Foreskin keratinocyte (primary cell): ENCODE results near the genes WFDC2 and PLTP.

GRCh38 chr20:45325471-45326300, 17.6 kb upstream of the MATN4 start:
- RAMPAGE, total RNA = no peak

- RAMPAGE, total RNA = no peak
Measured at GRCh38 chr20:45326783-45327685, 18.9 kb upstream of the MATN4 start.

GRCh38 chr20:45361786-45362371, 1.1 kb upstream of the SYS1 start:
- RAMPAGE, total RNA = no peak

GRCh38 chr20:45406492-45407042, 1.5 kb upstream of the DBNDD2 start:
- RAMPAGE, total RNA = start-site peak on the plus strand at chr20:45406689-45406712, 24 and 30 reads in 2 replicates

DNA sequence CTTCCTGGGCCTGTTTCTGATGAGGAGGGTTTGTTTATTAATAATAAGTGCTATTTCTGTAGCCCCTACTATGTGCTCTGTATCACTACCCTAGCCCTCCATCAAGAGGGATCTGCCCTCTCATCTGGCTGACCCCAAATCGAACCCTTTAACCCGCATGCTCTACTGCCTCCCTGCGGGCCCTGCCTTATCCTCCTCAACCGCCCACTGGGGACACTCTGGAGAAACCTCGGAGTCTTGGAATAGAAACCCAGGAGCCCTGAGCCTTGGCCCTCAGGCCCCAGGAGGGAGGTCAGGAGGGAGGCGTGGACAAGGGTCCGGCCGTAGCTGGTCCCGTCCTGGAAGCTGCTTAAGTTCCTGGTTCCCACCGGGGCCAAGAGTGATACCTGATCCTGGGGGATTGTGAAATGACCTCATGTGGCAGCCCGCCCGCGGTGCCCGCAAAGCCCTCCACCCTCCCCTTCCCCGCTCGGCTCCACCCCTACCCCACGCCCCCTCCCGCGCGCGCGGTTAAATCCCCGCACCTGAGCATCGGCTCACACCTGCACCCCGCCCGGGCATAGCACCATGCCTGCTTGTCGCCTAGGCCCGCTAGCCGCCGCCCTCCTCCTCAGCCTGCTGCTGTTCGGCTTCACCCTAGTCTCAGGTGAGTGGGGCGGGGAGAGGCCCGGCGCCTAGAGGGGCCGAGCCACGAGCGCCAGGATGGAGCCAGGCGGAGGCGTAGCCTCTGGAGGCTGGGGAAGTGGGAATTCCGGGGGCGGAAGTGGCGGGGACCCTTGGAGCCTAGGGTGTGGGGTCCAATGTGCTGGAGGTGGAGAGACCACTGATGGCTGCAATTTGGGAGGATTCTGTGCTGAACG, at the start of gene WFDC2:
TSS of gene WFDC2 (plus strand) at position 539 of the 860 bp plus-strand sequence.
- RAMPAGE, total RNA = no peak

DNA sequence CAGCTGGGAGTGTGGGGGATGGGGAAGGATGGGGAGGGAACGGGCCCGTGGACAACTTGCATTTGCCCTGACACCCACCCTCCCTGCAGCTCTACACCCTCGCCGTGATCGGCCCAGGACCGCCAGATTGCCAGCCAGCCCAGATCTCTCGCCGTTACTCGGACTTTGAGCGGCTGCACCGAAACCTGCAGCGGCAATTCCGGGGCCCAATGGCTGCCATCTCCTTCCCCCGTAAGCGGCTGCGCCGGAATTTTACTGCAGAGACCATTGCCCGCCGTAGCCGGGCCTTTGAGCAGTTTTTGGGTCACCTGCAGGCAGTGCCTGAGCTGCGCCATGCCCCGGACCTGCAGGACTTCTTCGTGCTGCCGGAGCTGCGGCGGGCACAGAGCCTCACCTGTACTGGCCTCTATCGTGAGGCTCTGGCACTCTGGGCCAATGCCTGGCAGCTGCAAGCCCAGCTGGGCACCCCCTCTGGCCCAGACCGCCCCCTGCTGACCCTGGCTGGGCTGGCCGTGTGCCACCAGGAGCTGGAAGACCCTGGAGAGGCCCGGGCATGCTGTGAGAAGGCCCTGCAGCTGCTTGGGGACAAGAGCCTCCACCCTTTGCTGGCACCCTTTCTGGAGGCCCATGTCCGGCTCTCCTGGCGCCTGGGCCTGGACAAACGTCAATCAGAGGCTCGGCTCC, 7.1 kb downstream of the SNX21 start:
- RAMPAGE, total RNA = no peak

DNA sequence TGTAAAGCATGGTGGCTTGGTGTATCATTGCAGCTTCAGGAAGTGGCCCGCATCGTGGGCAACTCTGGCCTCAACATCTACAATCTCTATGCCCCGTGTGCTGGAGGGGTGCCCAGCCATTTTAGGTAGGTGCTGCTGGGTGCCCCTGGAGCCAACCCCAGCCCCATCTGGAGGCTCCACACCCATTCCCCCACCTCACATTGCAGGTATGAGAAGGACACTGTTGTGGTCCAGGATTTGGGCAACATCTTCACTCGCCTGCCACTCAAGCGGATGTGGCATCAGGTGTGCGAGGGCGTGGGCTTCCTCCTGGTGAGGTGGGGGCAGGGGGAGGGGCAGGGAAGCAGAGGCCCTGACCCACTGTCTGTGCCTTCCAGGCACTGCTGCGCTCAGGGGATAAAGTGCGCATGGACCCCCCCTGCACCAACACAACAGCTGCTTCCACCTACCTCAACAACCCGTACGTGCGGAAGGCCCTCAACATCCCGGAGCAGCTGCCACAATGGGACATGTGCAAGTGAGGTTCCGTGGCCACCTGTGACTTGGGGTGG, 3.6 kb downstream of the CTSA start:
- RAMPAGE, total RNA = no peak

GRCh38 chr20:45911529-45912468, at the start of gene PLTP:
Gene PLTP (minus strand): TSS chr20:45912155.
- RAMPAGE, total RNA = no peak

- RAMPAGE, total RNA = no peak
Measured at GRCh38 chr20:45952914-45953271, 18.4 kb downstream of the PCIF1 start.

GRCh38 chr20:45993313-45993908, 15.3 kb upstream of the MMP9 start:
- RAMPAGE, total RNA = no peak

GRCh38 chr20:46010337-46011440, 2.0 kb downstream of the MMP9 start:
- RAMPAGE, total RNA = no peak

DNA sequence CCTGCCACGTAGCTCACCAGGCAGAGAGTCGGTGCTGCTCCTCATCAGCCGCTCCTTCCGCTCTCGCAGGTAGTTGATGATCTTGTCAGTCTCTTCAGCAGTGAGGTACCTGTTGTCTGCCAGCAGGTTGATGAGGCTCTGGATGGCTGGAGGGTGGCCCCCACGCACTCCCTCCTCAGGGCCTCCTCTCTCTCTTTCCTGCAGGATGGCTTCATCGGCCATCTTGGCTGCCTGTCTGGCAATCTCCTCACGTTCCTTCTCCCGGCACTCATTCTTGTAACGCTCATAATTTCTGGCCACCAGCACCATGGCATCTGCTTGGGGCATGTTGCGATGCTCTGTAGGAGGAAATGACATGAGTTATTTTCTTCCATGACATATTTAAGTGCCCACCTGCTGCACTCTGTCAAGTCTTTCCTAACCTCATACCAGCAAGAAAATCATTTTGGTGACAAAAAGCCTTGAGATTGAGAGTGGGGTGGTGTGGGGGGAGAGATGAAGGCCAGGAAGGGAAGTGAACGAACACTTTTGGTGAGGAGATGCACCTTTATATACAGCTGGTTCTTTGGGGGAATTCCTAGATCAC, 26.3 kb downstream of the NCOA5 start:
- RAMPAGE, total RNA = no peak

- RAMPAGE, total RNA = no peak
Measured at GRCh38 chr20:46306666-46307545, 1.4 kb downstream of the CDH22 start.

DNA sequence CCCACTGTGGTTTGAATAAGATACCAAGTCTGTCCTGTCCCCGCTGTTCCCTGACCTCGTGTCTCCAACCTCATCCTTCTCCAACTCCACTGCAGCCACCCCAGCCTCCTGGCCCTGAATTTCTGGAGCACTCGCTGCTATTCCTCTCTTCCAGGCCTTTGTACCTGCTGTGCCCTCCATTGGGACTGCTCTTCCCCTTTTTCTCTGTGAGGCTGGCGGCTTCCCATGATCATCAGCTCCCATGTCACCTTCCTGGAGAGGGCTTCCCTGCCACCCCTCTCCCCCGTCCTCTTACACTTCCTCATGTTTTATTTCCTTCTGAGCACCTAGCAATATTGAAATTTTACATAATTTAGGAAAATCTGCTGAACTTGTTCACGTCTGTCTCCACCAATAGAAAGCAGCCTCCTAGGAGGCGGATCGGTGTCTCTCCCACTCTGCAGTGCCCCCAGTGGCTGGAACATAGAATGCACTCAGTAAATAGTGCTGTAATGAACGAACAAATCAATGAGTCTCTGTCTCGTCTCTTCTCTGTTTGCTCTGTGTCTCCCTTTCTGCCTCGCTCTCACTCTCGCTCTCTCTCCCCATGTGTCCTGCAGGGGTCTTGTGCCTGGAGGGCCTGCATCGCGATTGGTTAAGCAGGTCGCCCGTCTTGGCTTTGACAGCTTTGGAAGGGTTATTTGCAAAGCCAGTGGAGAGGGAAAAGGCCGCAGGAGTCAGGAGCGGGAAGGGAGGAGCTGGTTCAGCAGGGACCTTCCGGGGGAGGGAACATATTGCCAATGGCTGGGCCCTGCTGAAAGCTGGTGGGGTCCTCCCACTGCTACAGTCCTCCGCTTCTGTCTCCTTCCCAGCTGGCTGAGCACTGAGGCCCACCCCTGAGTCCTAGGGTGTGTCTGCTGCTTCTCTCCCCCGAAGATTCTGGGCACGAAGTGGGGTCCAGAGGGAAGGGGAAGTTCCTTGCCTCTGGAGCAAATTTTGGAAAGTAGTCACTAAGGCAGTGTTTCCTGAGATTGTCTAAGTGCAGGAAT, 12.1 kb upstream of the OCSTAMP start:
- RAMPAGE, total RNA = no peak

GRCh38 chr20:46687710-46688129, 1.5 kb downstream of the TP53RK start:
- RAMPAGE, total RNA = no peak

GRCh38 chr20:46714006-46715016, 4.9 kb downstream of the SLC2A10 start:
- RAMPAGE, total RNA = no peak

GRCh38 chr20:46823614-46823848, 71.1 kb upstream of the EYA2 start:
- RAMPAGE, total RNA = no peak

DNA sequence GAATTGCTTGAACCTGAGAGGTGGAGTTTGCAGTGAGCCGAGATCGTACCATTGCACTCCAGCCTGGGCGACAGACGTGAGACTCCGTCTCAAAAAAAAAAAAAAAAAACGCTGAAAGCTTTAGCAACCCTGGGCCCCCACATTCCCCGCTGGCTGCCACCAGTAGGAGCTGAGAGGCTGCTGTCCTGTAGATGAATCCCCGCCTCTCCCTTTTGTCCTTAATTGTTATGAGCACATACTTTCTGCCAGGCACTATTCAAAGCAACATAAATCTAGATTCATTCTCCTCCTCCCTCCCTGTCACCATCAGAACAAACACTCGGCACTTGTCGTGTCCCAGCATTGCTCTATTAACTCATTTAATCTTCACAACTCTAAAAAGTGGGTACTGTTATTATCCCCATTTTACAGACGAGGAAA, 97.2 kb downstream of the EYA2 start:
- RAMPAGE, total RNA = no peak

- RAMPAGE, total RNA = no peak
Measured at GRCh38 chr20:47253616-47254414, 102.7 kb downstream of the ZMYND8 start.

GRCh38 chr20:47258535-47259648, 97.6 kb downstream of the ZMYND8 start:
- RAMPAGE, total RNA = no peak